Thoracic aorta (tissue), 1 donor: ENCODE results near the gene DAPK3.

DNA sequence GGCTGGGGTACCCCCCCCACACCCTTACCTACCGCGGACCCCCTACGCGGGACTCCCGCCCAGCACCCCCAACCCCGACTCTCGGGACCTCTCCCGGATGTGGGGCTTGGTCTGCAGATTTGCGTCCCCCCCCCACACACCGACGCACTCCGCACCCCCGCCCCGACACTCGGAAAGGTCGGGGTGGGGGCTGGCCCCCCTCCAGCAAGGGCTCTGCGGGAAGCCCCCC, 366 bp downstream of the NFIC start:
- RAMPAGE, long total RNA = no peak

DNA sequence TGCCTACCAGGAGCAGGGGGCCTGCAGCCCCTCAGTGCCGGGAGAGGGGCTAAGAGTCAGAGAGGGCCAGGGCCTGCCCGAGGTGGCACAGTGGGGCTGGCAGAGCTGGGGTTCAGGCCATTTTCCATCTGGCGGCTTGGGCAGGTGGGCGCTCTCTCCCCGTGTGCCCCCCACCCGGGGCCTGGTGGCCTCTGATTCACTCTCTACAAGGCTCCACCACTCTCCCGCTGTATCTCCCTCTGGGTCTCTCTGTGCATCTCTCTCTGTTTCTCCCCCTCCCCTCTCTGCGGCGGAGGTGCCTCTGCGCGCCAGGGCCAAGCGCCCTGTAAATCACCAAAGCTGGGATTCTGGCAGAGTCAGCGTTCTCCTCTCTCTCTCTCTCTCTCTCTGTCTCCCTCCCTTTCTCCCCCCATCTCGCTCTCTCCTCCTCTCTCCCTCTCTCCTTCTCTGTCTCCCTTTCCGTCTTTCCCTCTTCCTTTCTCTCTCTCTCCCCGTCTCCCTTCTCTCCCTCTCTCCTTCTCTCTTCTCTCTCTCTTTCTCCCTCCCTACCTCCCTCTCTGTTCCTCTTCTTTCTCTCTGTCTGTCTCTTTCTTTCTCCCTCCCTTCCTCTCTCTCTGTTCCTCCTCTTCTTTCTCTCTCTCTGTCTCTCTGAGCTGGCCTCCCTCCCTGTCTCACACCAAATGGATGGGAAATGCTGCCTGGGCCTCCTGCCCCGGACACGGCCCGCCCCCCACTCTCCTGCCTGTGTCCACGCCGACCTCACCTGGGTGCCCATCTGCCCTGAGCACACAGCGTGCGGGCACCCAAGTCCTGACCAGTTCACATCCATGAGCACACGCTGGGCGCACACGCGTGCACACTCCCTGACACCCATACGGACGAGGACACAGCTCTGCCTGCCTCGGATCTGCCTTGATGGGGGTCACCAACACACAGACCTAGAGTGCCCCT, 4.0 kb downstream of the NFIC start:
- RAMPAGE, long total RNA = no peak

DNA sequence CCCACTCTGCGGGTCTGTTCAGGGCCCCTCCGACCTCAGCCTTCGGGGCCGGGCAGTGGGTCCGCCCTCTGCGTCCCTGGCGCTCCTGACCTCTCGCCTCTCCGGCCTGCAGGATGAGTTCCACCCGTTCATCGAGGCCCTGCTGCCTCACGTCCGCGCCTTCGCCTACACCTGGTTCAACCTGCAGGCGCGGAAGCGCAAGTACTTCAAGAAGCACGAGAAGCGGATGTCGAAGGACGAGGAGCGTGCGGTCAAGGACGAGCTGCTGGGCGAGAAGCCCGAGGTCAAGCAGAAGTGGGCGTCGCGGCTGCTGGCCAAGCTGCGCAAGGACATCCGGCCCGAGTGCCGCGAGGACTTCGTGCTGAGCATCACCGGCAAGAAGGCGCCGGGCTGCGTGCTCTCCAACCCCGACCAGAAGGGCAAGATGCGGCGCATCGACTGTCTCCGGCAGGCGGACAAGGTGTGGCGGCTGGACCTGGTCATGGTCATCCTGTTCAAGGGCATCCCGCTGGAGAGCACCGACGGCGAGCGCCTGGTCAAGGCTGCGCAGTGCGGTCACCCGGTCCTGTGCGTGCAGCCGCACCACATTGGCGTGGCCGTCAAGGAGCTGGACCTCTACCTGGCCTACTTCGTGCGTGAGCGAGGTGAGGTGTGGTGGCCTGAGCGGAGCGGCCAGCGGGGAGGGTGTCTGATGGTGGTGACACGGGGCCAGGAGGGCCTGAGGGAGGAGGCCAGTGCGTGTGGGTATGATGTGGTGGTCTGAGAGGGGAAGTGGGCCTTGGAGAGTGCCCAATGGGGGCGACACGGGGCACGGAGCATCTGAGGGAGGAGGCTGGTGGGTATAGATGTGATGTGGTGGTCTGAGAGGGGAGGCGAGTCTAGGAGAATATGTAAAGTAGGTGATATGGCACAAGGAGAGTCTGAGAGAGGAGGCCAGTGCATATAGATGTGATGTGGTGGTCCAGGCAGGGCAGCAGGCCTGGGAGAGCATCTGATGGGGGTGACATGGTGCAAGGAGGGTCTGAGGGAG, 15.5 kb downstream of the NFIC start:
- RAMPAGE, long total RNA = no peak

GRCh38 chr19:3411343-3412360, 45.3 kb downstream of the NFIC start:
- RAMPAGE, long total RNA = no peak

- RAMPAGE, long total RNA = no peak
Measured at GRCh38 chr19:3434692-3435691, 45.3 kb downstream of the SMIM24 start.

- RAMPAGE, long total RNA = no peak
Measured at GRCh38 chr19:3507333-3507866, 1.3 kb downstream of the FZR1 start.

- RAMPAGE, long total RNA = no peak
Measured at GRCh38 chr19:3670000-3670558, 30.2 kb downstream of the PIP5K1C start.

DNA sequence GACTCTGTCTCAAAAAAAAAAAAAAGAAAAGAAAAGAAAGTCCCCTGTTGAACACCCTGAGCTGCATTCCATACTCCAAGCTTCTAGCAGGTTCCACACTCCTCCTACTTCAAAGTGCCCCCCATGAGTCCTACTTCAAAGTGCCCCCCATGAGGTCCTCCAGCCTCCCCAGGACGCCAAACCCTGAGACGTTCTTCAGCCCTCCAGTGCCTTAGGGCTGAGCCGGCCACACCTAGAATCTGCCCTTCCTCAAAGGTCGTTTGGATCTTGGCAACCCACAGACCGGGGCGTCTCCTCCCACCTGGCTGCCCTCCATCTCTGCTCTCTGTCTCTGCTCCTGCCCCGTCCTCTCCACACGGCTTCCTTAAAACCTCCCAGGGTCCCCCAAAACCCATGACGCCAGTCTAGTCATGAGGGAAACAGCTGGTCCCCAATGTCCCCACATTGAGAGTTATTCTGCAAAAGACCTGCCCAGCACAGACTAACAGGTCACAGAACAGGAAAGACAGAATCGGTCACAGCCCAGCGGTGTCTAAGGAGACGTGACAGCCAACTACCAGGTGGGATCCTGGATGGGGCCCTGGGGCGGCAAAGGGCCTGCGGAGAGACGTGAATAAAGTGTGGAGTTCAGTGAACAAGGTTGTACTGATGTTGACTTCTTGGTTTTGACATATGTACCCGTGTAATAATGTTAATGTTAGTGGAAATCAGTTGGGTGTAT, 4.9 kb downstream of the TJP3 start:
- RAMPAGE, long total RNA = no peak

- RAMPAGE, long total RNA = no peak
Measured at GRCh38 chr19:3761892-3762339, 424 bp upstream of the APBA3 start.

GRCh38 chr19:3783728-3784158, 2.4 kb downstream of the MATK start:
- RAMPAGE, long total RNA = no peak

- RAMPAGE, long total RNA = no peak
Measured at GRCh38 chr19:3927135-3927404, 5.8 kb upstream of the NMRK2 start.

DNA sequence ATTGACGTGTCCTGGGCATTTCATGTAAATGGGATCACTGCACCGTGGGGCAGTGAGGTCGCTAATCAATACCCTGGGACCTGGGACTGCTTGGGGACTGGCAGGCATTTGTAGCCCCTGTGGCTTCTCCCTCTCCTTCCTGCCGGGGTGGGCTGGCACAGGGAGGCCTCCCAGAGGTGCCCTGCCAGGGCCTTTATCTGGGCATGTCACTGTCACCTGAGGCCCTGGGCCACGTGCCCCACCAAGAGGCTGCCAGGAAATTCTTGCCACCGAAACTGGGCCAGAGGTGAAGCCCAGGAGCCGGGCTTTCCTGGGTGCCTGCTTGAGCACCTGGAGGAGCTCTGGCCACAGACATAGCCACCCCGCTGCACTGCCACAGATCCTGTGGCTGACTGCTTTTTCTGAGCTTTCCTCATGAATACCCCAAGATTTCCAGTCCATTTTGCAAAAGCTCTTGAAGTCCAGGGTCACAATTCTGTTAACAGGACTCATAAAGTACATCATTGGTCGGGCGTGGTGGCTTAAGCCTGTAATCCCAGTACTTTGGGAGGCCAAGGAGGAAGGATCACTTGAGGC, 1.7 kb upstream of the NMRK2 start:
- RAMPAGE, long total RNA = no peak

- RAMPAGE, long total RNA = no peak
Measured at GRCh38 chr19:3959375-3960220, 11.3 kb downstream of the DAPK3 start.

- RAMPAGE, long total RNA = start-site peak on the minus strand at chr19:3971035-3971082, 289 reads
Measured at GRCh38 chr19:3970989-3971728, at the start of gene DAPK3. TSS of gene DAPK3 (minus strand) at chr19:3971099.

- RAMPAGE, long total RNA = no peak
Measured at GRCh38 chr19:3980238-3981252, 4.7 kb downstream of the EEF2 start.

GRCh38 chr19:3982086-3982515, 3.2 kb downstream of the EEF2 start:
- RAMPAGE, long total RNA = start-site peak on the minus strand at chr19:3982269-3982418, 765 reads

DNA sequence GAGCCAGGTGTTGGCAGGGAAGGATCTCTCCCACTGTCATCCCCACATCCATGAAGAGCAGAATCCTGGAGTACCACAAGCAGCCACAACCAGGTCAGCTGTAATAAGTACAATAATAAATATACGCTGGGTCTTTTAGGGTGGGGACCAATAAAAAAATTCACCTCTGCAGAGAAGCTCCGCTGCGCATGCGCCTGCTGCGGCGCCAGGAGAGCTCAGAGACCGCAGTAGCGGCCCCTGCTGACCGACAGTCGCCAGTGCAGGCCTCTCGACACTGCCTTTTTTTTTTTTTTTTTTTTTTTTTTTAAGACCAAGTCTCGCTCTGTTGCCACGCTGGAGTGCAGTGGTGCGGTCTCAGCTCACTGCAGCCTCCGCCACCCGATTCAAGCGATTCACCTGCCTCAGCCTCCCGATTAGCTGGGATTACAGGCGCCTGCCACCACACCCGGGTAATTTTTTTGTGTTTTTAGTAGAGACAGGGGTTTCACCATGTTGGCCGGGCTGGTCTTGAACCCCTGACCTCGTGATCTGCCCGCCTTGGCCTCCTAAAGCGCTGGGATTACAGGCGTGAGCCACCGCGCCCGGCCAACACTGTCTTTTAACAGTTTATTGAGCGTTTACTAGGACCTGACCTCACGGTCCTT, 2.6 kb upstream of the EEF2 start:
- RAMPAGE, long total RNA = no peak

DNA sequence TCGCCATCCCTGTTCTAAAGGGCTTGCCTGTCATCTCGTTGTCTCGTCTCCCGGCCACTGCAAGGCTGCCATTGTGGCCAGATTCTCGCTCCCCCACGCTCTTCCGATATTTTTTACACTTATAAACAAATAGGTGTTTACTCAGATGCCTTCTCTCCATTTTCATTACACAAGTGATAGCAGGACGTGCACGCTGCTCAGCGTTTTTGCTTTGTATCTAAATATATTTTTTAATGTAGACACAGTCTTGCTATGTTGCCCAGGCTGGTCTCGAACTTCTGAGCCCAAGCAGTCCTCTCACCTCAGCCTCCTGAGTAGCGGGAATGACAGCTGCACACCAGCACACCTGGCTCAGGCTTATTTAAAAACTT, 12.9 kb downstream of the PIAS4 start:
- RAMPAGE, long total RNA = no peak

GRCh38 chr19:4042296-4043153, 24.2 kb downstream of the ZBTB7A start:
- RAMPAGE, long total RNA = no peak

- RAMPAGE, long total RNA = no peak
Measured at GRCh38 chr19:4044876-4045296, 21.8 kb downstream of the ZBTB7A start.